SJSA1 (cell line): ENCODE results near the gene CSF2RB.

GRCh38 chr22:36316442-36317485 is 63.8 kb downstream of the APOL1 start:
- RAMPAGE, long total RNA: no peak

DNA sequence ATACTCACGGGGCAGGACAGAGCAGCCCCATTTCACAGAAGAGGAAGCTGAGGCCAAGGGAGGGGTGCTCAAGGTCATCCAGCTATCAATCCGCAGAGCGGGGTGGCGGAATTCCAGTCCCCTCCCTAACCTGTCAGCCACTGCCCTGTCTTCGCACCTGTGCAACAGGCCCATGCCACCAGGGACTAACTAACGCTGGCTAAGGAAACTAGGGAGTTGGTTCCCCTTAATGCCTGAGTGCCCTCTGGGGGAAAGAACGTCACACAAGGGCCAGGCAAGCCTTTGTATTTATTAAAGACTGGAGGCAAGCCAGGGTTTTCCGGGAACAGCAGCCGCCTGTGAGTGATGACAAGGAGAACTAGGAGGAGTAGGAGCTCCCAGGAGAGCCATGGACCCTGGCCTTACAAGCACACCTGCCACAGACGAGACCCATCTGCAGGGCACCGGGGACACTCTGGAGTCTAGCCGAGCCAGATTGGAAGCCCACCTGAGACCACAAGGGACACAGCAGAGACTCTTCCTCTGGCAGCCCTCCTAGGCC is 64.5 kb downstream of the MYH9 start:
- RAMPAGE, long total RNA: no peak

DNA sequence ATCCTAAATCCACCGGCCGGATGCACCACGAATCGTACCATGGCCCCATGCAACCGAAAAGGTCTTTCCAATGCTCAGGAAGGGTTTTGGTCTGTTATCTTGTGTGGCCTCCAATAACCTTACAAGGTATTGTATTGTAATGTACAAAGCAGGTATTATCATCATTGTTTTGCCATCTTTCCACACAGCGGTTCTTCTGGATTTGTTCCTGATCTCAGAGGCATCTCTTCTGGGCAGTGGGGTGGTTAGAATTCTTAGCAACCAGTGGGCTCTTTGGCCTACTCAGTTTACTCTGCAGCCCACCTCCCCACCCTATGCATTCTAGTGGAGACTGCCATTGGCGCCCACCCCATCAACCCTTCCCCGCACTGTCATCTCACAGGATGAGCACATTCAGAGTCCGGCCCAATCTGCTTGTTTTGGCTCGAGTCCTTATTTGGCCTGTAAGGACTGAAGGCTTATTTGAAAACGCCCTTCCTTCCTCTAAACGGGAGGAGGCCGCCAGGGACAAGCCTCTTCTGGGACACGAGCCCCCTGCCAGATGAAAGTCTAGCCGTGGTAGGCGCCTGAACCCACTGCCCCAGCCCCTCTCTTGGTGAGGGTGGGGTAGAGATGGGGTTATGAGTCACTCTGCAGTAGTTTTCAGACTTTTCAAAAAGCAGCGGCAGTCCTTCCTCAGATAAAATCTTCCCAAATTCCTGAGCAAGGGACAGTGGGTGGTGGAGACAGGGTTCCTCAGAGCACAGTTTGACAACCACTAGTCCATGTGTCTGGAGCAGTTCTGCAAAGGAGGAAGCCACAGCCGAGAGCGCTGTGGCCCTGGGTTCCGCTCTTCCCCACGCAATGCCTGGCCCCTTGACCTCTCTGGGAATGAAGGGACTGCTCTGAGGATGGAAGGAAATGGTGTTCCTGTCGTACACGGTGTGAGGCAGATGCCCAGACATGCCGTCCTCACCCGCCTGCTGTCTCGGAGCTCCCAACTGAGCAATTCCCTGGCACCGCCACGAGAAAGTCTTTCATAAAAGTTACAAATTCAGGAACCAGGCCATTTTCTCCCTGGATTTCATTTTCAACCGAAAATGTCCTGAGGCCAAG is 57.1 kb downstream of the MYH9 start:
- RAMPAGE, long total RNA: no peak

- RAMPAGE, long total RNA: no peak
These were observed 22.8 kb downstream of the MYH9 start for GRCh38 chr22:36364836-36365525.

DNA sequence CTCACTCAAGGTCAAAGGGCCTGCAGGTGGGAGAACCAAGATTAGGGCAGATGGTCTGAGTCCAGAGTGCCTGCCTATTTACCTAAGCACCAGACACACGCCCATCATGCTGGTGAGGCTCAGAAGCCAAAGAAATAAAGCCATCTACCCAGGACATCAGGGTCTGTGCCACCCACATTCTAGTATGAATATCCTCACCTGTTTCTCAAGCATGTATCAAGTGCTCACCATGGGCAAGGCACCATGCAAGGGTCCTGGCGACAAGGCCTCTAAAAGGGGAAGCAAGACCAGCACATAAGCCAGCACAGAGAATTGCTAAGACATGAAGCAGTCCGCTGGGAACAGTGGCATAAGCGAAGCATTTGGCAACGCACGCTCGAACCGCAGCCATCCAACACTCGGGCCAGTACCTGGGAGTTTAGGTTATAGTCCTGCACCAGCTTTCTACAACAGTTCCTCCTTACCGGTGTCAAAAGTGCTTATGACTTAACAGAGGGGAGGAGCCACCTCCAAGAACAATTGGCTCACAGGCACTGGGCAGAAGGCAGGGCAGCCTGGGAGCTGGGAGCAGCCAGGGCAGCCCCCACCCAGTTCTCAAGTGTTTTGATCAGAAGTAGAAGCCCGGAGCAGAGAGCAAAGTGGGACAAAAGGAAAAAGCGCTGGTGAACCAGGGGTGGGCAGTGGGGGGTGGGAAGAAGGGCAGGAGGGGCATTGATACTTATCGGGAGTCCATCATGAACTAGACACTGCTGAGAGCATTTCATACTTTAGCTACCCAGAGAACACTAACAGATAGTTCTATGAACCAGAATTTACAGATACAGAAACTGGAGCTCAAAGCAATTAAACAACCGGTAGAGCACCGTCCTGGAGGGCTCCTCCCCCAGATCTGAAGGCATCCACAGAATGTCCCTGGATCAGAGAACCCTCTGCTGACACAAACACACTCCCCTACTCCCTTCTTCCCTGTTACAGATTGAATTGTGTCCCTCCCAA is 17.3 kb downstream of the MYH9 start:
- RAMPAGE, long total RNA: no peak

- RAMPAGE, long total RNA: no peak
These were observed 39.0 kb downstream of the TXN2 start for GRCh38 chr22:36442504-36442820.

DNA sequence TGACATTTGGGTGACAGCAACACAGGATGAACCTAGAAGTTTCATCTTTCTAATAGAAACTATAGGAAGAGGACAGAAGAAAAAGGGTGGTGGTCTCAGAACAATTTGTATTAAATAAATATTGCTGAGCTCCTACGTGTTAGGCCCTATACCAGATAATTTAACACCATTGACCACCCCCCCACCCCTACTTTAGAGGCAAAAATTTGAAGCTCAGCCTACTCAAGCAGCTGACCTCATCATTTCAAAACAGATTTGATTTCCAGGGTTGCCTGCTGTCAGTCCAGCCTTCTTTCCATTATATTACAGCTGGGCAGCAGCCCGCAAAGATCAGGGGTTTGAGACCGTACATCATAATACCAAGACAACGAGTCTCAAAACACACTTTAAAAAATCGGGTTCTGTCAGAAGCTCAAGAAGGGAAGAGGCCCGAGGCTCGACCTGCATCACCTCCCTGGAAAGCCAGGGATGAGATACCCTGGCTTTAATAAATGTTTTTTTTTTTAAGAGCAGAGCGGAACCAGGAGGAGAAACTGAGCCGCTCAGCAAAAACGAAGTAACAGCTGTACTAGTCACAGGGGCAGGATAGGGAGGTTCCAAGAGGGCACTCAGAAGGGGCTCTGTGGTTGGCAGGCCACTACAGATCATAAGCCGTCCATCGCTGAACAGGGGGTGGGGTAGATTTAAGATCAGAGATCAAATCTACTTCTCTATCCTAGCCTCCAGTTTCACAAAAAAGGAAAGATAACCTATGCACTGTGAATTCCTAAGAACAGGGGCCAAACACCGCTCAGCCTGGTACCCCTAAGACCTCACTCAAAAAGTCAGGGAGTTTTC is 821 bp downstream of the EIF3D start:
- RAMPAGE, long total RNA: no peak

GRCh38 chr22:36861955-36862737 is 1.3 kb downstream of the NCF4 start:
- RAMPAGE, long total RNA: no peak

- RAMPAGE, long total RNA: no peak
These were observed 12.9 kb downstream of the NCF4 start for GRCh38 chr22:36873741-36874095.

DNA sequence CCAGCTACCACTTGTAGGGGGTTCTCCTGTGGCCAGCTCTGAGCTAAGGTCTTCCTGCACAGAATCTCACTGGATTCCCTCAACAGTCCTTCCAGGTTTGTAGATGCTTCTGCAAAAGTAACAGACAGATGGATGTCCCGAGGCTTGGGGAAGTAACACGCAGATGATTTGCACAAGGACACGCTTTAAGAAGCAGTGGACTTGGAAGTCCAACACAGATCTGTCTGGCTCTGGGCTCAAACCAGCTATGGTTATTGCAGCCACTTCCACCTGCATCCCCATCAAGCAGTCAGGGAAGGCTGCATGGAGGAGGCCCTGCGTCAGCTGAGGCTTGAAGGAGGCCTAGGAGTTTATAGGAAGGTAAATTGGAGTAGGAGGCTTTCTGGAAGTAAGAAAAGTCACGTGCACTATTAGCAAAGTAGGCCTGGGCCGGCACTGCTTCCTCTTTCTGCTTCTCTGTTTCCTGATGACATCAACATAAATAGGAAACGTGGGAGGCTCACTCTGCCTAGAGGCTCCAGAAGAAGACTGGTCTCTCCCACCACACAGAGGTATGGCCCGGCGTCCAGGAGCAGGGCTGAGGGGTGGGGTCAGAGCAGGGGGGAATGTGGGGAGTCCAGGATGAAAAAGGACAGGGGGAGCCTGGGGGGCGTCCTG is at the start of gene CSF2RB:
Gene CSF2RB (plus strand): TSS at position 502 of the 657 bp plus-strand sequence.
- RAMPAGE, long total RNA: no peak

GRCh38 chr22:36990293-36990528 is 17.4 kb downstream of the TEX33 start:
- RAMPAGE, long total RNA: no peak

DNA sequence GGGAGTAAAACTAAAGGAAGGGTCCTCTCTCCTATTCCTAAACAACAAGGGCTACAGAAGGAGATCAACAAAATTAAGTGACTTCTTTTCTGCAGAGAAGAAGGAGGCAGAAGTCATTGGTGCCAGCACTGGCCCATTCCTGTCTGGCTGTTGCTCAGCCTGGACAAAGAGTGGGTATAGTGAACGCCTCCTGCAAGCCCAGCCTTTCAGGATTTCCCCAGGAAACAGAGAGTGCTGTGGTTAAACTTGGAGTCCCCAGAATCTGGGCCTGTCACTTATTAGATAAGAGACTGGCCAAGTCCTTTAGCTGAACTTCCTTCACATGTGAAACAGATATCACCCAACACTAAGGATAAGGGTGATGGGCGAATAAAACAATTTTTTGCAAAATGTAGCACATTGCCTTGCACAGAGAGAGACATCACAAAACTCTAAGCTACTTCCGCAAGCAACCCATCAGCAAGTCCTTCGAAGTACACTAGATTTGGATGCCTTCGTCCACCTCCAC is 755 bp upstream of the TEX33 start:
- RAMPAGE, long total RNA: no peak

- RAMPAGE, long total RNA: no peak
These were observed 614 bp downstream of the TST start for GRCh38 chr22:37018470-37019195.

DNA sequence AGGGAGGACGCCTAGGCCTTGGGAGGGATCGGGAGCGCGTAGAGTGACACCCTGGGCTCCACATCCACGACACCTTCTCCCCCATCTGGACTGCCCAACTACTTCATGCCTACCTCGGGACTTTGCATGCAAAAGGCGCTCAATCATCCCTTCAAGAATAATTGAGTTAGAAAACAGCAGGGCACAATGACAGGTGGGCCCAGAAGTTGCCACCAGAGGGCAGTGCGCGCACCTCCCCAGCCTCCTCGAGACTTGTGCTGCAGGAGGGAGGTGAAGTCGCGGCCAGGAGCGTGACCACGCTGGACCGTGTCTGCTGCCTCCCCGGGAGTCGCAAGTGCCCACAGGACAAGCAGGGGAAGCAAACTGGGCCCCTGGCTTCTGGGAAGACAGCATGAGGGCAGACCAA is 16.8 kb upstream of the IL2RB start:
- RAMPAGE, long total RNA: no peak

DNA sequence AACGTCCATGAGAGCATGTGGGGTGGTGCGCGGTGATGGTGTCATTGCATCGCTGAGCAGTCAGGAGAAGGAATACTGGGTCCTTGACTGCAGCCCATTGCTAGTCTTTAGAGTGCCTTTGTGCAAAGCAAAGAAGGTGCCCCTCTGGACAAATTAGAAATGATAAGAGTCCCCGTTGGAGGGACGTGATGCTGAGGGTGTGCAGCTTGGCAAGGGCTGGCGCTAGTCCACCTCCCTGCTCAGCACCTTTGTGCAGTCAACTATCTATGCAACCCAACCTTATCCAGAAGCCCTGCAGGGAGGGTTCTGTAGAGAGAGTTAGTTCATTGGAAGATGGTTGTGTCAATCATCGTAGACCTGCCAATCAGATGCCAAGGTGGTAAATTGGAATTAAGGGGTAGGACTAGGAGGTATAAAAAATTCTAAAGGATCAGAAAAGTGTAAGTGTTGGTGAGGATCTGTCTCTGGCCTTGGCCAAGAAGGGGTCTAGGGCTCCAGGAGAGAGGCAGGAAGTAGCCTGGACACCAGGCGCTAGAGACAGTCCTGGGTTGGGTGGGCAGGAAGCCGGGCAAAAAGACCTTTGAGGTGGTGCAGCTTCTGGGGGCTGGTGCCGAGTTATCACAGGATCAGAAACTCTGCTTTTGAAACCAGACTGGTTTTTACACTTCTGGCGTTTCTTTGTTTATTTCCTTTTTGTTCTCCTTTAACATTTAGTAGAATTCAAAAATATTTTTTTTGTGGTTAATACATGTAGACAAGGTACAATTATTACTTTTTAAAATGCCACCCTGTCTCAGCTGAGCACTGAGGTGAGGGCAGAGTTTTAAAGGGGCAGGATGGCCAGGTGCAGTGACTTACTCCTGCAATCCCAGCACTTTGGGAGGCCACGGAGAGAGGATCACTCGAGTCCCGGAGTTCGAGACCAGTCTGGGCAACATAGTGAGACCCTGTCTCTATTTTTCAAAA is 1.7 kb downstream of the C1QTNF6 start:
- RAMPAGE, long total RNA: no peak

GRCh38 chr22:37231397-37231824 is 12.7 kb downstream of the RAC2 start:
- RAMPAGE, long total RNA: no peak

- RAMPAGE, long total RNA: no peak
These were observed 7.8 kb upstream of the CYTH4 start for GRCh38 chr22:37274253-37275114.

- RAMPAGE, long total RNA: no peak
These were observed 3.2 kb downstream of the CARD10 start for GRCh38 chr22:37515903-37516531.

- RAMPAGE, long total RNA: no peak
These were observed 16.2 kb upstream of the CDC42EP1 start for GRCh38 chr22:37544090-37544484.

GRCh38 chr22:37563051-37563746 is 2.9 kb downstream of the CDC42EP1 start:
- RAMPAGE, long total RNA: no peak